Iris pigment epithelial cell (primary cell): ENCODE data around the genes MYO18A and CRYBA1.

GRCh38 chr17:28888448-28889344 is 8.8 kb downstream of the FLOT2 start:
- RRBS: no CpG with 5 or more reads among the region's 9 CpGs

GRCh38 chr17:28930406-28930706 is 21.0 kb downstream of the PHF12 start:
- RRBS: no CpG with 5 or more reads among the region's 1 CpG

GRCh38 chr17:28934812-28935567 is 16.3 kb downstream of the PHF12 start:
- RRBS: no CpG with 5 or more reads among the region's 10 CpGs

- RRBS: no CpG with 5 or more reads among the region's 19 CpGs
Measured at GRCh38 chr17:28981928-28982763, 23.7 kb downstream of the SEZ6 start.

GRCh38 chr17:29176227-29177414 is 3.6 kb downstream of the MYO18A start:
- RRBS: 5% methylated on average over 21 of the region's 54 CpGs

GRCh38 chr17:29179946-29180604 is at the start of gene MYO18A:
TSS of gene MYO18A (minus strand) at chr17:29180398.
- RRBS: 2% methylated on average over 30 of the region's 76 CpGs

DNA sequence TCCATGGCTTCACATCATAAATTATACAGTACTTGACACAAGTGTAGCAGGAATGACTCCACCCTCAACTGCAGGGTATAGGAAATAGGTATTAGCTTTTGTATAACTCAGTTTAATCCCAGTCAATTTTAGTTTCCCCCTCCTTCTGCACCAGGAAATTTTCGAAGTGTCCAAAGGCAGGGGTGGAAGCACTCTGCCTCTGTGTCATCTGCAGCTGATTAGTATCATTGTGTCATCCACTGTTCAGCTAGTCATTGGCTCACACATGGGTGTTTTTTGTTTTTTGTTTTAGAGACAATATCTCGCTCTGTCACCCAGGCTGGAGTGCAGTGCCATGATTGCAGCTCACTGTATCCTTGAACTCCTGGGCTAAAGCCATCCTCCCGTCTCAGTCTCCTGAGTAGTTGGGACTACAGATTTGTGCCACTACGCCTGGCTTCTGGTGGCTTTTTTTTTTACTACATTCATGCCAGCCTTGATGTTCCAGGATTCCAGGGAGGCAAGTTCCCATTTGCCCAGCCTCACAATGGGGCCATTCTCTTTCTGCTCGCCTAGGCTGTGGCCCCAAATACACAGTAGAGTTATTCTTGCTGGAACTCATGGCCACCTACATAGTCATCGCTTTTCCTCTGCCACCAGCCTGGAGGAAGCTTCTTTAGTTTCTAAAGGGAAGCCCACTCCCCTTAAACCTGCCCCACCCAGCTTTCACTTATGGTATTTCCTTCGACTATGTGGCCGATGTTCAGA is 32.5 kb upstream of the MYO18A start:
- RRBS: no CpG with 5 or more reads among the region's 8 CpGs

GRCh38 chr17:29246447-29247107 is at the start of gene CRYBA1:
TSS of gene CRYBA1 (plus strand) at chr17:29246859.
- RRBS: no CpG with 5 or more reads among the region's 2 CpGs

DNA sequence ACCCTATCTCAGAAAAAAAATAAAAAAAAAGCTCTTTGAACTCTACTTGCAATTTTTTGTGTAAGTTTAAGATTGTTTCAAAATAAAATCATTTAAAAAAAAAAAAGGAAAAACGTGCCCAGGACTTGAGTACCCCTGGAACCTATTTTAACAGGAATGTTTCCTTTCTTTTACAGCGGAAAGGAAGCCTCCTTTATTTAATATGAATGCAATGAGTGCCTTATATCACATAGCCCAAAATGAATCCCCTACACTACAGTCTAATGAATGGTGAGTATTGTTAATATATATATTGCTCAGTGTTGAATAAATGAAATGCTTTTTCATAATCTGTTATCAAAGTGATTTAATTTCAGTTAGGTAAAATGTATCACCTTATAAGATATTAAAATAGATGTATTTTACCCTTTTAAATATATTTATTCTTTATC is 77.3 kb downstream of the ABHD15 start:
- RRBS: no CpG with 5 or more reads among the region's 2 CpGs

- RRBS: 20% methylated on average over 2 of the region's 6 CpGs
Measured at GRCh38 chr17:29585030-29585582, 4.3 kb downstream of the GIT1 start.

DNA sequence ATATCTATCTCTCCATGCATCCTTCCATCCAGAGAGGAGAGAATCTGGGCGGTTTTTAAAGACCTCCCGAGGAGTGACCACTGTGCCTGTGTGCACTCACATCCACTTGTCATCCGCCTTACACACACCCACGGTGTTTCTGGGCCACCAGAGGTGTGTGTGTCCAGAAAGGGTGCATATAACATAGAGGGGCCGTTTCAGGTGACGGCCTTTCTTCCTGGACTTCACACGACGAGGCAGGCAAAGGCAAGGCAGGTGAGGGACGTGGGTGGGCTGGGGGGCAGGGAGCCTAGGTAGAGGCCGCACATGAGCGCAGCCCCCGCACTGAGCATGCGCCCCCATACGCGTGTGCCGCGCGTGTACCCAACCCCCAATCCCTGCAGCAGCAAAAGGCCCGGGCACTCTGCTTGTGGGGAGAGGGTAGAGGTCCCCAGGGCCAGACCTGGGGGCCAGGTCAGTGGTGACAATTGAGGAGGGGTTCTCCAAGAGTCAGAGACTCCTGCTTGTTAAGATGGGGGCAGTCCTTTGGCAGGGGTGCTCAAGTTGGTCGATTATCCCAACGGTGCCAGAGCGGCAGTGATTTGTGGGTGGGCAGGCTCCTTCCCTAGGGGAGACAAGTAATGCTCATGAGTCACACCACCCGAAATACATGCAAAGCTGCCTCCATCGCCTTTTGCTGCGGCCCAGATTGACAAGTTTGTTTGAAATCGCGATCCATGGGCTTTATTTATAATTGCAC is 915 bp upstream of the GIT1 start:
- RRBS: no CpG with 5 or more reads among the region's 27 CpGs

DNA sequence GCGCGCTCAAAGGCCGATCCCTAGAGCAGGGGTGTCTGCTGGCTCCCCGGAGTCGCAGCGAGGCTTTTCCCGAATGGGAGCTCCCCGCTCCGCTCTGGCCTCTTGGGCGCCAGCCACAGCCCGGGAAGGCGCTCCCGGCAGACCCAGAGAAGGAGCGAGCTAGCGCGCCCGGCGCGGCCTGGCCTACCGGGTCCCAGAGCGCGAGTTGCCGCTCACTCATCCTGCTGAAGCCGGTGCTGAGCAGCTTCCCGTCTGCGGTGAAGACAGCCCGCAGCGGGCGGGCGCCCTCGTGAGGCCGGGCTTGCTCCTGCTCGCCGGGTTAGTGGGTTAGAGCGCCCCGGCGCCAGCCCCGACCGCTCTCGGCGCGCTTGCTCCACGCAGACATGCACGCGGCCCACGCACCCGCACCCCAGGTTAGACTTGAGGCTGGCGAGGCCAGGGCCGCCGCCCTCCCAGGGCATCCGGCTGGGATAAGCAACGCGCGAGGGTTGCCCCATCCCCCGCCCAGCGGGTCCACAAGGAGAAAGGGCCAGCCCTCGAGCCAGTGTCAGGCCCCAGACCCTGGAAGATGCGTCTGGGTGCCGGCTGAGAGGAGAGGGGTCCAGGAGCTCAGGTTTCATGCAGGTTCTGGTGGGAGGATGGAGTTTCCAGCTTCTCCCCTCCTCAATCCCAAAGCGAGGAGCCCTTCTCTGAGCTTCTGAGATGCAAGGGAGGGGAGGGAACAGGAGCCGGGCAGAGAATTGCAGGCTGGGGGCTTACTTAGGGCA is 4.7 kb downstream of the CORO6 start:
- RRBS: 8% methylated on average over 22 of the region's 61 CpGs

- RRBS: no CpG with 5 or more reads among the region's 4 CpGs
Measured at GRCh38 chr17:29636034-29636641, 13.4 kb upstream of the CORO6 start.

DNA sequence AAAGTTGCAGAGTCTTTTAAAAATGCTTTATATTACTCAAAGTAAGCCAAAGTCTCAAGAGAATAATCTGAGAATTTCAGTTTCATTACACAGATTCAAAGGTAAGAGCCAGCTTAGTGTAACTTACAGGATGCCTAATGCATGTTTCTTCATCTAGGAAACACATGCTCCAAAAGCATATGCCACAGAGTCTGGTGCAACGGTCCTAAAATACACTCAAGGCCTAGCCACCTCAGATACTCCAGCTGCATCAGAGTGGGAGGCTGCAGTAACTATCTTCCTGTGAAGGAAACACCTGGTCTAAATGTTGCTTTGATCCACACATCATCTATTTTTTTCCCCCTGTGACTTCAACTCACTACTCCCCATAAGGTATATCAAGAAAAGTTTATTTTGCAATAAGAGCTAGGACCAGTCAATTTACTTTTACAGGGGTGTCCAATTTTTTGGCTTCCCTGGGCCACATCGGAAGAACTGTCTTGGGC is 51.6 kb upstream of the CORO6 start:
- RRBS: no CpG with 5 or more reads among the region's 2 CpGs

DNA sequence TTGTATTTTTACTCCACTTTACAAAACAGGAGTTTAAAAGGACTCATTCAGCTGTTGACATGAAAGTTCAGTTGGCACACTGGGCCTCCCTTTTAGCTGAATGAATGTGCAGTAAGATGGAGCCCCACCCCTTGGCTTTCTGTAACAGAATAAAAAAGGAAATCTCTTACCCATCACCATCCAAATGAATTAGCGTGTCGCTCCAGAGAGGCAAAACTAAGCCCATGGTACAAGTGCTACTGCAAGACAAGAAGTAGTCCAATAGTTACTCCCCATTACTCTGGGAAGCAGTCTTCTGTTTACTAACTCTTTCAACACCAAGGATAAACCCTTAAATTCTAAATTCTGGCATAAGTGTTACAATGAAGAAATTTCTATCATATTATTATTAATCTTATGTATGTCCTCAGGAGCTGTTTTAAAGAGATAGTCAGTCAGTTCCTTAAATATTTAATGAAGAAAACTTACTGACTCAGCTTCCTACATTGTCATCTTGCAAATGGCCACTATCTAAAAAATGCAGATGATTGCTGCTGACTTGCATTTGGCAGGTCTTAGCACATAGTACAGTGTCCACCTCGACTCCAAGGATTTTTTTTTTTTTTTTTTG is 54.9 kb upstream of the CORO6 start:
- RRBS: no CpG with 5 or more reads among the region's 3 CpGs

DNA sequence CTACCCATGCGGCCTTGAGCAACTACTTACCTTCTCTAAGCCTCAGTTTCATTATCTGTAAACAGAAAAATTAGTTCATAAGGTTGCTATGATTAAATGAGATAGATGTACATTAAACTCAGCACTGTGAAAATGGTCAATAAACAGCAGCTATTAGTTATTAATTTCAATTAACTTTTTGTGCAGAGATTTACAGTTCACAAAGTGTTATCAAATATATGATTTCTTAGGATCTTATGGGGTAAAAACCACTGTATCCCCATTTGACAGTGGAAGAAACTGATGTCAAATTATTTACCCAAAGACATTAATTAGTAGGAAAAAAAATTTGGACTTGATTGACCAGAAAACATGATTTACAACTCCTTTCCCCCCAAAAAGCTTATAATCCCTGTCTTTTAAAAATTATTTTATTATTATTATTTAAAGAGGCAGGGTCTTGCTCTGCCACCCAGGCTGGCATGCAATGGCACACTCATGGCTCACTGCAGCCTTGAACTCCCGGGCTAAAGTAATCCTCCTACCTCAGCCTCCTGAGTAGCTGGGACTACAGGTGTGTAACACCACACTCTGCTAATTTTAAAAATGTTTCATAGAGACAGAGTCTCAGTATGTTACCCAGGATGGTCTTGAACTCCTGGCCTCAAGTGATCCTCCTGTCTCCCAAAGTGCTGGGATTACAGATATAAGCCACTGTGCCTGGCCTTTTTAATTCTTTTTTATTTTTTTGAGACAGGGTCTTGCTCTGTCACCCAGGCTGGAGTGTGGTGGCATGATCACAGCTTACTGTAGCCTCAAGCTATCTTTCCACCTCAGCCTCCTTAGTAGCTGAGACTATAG is 135.8 kb upstream of the CORO6 start:
- RRBS: no CpG with 5 or more reads among the region's 2 CpGs

- RRBS: no CpG with 5 or more reads among the region's 14 CpGs
Measured at GRCh38 chr17:30222709-30223295, 12.7 kb downstream of the SLC6A4 start.

- RRBS: no CpG with 5 or more reads among the region's 10 CpGs
Measured at GRCh38 chr17:30285281-30285980, 6.3 kb downstream of the BLMH start.